Tongue (tissue), 2 donors: ENCODE measurements around the genes ZNF451 and PTP4A1.

- RAMPAGE, long total RNA, result no peak
These were observed 145.7 kb downstream of the DST start for GRCh38 chr6:56808711-56809605.

GRCh38 chr6:56844113-56844418 lies 110.6 kb downstream of the DST start:
- RAMPAGE, long total RNA, result no peak

GRCh38 chr6:57089719-57090396 lies at the start of gene ZNF451:
Gene ZNF451 (plus strand): TSS chr6:57090188.
- RAMPAGE, long total RNA, result no peak

DNA sequence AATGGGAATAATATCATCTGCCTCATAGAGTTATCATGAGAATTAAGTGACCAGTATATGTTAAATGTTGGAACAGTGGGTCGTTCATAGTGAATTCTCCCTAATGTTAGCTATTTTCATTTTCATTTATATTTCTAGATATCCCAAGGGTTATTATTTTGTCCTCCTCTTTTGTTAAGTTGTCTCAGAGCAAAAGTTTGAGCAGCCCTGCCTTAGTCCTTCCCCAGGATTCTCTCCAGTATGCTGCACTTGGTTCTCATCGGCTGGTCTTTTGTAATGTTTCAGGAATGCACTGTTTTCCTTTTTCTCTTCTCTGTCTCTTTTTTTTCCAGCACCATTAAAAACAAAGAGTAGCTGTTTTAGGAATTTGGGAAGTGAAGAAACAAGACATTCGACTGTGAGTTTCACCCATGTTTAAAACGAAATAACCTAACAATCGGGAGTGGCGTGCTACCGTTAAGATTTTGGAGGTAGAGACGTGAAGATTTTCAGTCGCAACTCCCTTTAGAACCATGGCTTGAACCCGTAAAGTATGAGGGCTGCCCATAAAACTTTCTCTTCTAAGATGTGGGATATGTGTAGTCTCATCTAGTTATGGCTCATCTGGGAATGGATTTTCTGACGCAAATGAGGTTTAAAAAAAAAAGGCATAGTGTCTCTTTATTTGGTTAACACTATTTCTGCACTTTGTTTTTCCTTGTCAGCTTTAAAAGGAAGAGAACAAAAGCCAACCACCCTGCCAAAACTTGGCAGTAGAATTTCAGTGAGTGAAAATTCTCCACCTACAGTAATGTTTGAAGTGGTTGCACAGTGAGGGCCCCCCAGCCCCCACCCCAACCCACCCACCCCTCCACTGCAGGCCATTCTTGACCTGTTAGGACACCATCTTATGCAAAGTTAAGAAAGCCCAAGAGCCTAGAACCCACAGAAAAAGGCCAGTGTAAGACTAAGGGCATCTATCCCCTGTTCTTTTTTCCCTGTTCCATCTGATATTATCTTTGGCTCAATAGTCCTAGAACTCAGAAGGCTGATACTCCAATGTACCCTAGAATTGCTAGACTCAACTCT lies 36.0 kb upstream of the RAB23 start:
- RAMPAGE, long total RNA, result no peak

DNA sequence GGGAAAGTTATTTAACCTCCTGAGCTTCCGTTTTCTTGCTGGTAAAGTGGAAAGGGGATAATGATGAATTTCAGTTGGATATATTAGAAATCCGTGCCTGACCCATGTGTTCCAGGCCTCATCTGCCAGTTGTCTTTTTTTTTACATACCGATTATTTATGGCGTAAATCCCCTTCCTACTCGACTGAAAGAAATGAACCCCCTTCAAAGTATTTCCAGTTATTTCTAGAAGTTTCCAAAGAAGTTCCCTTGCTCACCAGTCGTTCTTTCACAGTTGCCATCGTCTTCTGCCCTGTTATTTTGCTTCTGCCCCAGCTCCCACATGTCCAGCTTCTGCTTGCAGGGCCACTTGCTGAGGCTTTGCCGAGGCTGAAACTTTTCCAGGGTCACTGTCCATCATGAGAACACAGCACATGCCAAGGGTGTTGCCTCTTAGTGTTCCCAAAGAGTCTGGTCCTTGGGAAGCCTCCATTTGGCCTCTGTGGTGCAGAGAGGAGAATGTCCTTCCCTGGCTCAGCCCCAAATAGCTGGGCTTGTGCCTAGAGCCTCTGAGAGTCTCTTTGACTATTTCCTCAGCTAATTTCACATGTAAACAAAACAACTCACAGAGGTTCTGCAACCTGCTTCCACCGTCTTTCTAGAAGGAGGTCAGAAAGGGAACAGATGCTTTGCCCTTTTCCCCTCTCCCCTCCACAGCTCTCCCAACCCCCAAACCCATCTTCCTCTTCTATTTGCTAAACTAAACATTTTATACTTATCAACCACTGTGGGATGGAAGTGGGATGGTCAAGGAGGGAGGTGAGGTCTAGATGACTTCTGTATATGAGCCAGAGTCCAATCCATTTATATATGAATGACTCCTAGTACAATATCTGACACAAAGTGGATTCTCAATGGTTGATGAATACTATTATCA lies 40.3 kb upstream of the RAB23 start:
- RAMPAGE, long total RNA, result no peak

- RAMPAGE, long total RNA, result no peak
These were observed 482.6 kb downstream of the PRIM2 start for GRCh38 chr6:57800073-57800470.

DNA sequence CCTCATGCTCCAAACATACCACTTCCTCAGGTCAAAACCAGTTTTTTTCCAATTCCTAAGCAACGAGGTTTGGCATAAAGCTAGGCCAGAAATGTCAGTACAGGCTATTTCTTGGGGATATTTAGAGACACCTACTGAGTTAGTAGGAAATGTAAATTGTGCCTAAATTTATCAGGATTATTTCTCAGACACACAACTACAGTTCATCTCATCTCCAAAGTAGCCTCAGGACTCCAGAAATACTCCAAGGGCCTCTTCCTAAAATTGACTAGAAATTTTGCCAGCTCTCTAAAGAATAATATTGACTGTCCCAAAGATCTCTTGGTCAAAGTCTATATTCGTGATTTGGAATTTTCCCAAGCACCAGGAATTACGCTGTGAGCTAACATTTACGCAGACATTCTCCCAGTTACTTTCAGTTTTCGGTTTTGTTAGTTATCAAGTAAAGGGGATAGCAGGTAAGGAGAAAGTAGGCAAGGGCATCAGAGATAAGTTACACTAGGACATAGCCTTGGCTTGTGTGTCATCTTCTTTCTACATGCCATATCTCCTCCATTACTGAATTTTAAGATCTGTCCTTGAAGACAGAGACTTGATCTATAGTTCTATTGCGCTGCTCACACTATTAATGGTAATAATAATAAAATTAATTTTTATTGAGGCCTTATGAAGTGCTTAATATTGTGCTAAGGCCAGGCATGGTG lies 91.2 kb upstream of the LGSN start:
- RAMPAGE, long total RNA, result no peak

DNA sequence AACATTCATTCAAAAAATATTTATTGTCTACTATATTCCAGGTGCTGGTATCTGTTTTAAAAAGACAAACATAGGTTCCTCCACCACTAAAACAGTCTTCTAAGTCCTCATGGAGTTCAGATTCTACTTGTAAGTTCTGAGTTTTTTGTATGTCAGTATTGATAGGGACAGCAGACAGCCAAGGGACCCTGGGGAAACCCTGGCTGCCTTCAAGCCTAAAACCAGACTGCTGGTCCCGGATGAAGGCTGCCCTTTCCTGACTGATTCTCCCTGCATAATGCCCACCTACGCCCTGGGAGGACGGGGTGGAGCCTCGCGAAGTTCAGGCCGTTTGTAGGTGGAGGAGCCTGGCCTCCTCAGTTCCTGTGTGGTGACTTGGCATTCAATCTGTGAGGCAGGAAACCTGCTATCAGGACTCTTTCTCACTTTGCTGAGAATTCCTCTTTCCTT lies 120.2 kb upstream of the LGSN start:
- RAMPAGE, long total RNA, result no peak

- RAMPAGE, long total RNA, result no peak
These were observed 124.0 kb upstream of the PTP4A1 start for GRCh38 chr6:63448337-63448677.

DNA sequence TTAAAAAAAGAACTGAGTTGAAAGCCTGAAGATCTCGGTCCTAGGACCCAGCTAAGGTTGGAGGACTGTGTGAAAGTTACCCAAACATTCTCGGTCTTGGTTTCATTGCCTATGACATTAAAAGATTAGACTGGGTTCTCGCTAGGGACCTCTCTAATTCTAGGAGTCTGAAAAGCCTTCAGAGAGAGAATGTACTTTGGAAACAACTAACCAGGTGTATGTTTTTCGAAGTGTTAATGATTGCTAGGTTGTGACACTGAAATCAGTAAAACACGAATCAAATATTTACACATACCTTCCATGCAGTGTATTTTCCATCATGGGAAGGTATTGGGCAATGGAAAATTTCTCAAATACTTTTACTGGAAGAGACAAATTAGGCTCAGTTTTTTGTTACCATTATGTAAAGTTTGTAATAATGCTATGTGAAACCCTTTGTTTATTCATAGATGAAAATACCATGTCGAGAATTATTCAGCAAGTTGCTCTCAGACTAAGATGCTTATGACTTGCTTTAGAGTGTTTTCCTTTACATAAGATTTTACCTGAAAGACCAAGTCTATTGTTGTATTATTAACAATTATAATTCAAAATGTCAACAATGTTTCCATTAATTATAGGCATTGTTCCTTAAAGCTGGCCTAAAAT lies 113.6 kb upstream of the PTP4A1 start:
- RAMPAGE, long total RNA, result no peak

DNA sequence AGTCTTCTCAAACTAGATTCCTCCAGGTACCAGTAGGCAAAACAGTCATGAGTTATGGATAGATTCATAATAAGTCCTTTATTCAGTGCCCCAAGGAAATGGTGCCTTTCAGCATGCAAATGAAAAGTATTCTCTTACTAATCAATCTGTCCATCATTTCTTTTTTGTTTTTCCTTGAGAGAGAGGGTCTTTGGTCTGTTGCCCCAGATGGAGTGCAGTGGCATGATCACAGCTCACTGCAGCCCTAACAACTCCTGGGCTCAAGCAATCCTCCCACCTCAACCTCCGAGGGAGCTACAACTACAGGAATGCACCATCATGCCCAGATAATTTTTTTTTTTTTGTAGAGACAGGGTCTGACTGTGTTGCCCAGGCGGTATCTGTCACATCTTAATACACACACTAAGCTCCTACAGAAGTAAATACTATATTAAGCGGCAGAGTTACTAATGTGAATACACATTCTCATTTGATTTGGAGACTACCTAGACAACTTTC lies 7.4 kb upstream of the PTP4A1 start:
- RAMPAGE, long total RNA, result no peak

DNA sequence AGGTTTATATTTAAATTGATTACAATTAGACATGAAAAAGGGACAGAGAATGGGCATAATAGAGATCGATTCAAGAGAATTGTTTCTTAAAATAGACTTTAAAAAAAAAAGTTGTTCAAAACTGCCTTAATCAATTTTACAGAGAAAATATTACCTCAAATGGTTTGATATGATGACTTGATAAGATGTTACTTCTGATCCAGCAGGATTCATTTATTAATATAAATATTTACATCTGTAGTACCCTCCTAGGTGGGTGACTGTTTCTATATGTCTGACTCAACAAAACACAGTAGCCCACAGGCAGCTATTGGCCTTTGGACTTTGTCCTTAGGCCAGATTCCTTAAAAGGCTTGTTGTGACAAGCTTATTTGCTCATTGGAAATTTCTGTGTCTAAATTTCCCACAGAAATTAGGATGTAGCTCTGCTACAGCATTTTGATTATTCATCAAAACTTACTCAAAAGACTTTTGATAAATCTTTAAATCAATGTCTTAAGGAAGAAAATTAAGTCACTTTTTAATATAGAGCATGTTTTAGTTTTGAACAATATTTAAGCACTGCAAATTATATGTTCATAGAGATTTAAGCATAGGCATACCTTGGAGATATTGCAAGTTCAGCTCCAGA lies 6.8 kb upstream of the PTP4A1 start:
- RAMPAGE, long total RNA, result no peak

GRCh38 chr6:63572408-63572639 lies at the start of gene PTP4A1:
Gene PTP4A1 (plus strand): TSS chr6:63572480.
- RAMPAGE, long total RNA, result no peak

DNA sequence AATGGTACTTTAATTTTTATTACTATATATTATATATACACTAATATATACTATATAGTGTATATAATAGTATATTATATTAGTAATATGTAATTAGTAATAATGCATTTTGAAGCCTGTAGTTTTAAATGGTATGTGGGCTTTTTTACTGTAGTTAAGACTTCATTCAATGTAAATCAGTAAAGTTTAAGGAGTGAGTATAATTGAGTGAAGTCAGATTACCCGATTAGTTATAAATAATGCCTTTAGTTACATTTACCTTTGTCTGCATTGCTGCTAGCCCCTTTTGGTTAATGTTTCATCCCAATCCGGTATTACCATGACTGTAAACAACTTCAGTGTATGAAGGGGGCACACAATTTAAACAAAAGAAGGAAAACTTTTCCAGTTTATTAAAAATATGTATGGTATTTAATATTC lies 5.5 kb downstream of the PTP4A1 start:
- RAMPAGE, long total RNA, result no peak

- RAMPAGE, long total RNA, result no peak
These were observed 170.0 kb downstream of the PHF3 start for GRCh38 chr6:63805448-63806129.

GRCh38 chr6:63806988-63807432 lies 171.4 kb downstream of the PHF3 start:
- RAMPAGE, long total RNA, result no peak

- RAMPAGE, long total RNA, result no peak
These were observed 325.8 kb downstream of the PHF3 start for GRCh38 chr6:63961376-63961908.

DNA sequence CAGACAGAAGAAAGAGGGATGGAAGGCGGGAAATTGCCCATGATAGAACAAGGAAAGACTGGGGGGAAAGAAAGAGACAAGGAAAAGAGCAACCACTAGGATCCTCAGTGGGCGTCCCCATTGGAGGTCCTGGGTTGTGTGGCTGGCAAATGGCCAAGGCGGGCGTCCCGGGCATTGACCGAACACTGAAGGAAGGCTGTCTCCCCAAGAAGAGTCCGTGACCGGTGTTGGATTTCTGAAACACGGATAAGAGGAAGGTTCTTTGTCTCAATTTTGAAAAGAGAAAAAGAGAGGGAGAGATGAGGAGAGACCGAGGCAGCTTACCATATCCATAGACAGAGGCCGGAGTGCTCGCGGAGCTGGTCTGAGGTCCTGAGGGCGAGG lies 746.5 kb upstream of the ADGRB3 start:
- RAMPAGE, long total RNA, result no peak

DNA sequence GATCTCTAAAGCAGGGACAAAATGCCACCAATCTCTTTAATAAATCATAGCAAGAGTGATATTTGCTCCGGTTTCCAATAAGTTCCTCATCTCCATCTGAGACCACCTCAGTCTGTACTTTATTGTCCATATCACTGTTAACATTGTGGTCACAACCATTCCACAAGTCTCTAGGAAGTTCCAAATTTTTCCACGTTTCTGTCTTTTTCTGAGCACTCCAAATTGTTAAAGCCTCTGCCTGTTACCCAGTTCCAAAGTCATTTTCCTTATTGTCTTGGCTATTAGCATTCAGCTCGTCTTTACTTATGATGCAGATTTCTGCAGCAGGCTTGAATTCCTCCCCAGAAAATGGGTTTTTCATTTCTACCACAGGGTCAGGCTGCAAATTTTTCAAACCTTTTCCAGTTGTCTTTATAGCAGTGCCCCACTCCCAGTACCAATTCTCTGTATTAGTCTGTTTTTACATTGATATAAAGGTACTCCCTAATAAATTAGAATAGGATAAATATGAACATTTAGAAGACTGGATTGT lies 595.5 kb upstream of the ADGRB3 start:
- RAMPAGE, long total RNA, result no peak

- RAMPAGE, long total RNA, result no peak
These were observed 248.2 kb downstream of the ADGRB3 start for GRCh38 chr6:68883132-68883744.